ENCODE results near the gene PTPRZ1.

DNA sequence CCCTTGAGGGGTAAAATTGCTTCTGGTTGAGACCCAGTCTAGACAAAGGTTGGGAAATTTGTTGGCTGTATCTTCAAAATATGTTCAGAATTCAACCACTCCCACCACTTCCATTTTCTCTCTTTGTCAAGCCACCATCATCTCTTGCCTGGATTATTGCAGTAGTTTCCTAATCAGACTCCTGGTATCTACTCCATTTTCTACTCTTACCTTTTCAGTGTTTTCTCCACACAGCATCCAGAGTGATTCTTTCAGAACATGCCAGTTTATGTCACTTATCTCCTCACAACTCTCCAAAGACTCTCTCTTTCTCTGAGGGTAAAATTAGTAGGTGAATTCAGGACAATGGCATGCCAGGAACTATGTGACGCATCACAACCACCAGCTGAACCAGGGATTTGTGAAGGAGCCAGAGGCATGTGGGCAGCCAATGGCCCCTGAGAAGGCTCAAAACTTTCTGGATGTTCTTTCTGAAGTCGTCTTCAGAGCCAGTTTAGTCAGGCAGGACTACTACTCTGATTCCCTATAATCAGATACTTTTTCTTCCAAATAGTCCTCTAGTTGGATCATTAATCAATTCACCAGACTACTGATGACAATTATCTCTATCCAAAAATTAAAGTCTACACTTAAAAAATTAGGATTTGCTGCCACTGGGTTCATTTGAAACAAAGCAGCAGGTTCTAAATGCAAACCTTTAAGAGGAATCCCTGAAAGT, 55.8 kb upstream of the BMT2 start:
- PRO-cap: no peak

- PRO-cap: no peak
These were observed 972 bp upstream of the GPR85 start for GRCh38 chr7:113087593-113088005.

GRCh38 chr7:113593489-113594376, 325.1 kb downstream of the PPP1R3A start:
- PRO-cap: no peak

- PRO-cap: no peak
These were observed 175.9 kb downstream of the PPP1R3A start for GRCh38 chr7:113742790-113743516.

DNA sequence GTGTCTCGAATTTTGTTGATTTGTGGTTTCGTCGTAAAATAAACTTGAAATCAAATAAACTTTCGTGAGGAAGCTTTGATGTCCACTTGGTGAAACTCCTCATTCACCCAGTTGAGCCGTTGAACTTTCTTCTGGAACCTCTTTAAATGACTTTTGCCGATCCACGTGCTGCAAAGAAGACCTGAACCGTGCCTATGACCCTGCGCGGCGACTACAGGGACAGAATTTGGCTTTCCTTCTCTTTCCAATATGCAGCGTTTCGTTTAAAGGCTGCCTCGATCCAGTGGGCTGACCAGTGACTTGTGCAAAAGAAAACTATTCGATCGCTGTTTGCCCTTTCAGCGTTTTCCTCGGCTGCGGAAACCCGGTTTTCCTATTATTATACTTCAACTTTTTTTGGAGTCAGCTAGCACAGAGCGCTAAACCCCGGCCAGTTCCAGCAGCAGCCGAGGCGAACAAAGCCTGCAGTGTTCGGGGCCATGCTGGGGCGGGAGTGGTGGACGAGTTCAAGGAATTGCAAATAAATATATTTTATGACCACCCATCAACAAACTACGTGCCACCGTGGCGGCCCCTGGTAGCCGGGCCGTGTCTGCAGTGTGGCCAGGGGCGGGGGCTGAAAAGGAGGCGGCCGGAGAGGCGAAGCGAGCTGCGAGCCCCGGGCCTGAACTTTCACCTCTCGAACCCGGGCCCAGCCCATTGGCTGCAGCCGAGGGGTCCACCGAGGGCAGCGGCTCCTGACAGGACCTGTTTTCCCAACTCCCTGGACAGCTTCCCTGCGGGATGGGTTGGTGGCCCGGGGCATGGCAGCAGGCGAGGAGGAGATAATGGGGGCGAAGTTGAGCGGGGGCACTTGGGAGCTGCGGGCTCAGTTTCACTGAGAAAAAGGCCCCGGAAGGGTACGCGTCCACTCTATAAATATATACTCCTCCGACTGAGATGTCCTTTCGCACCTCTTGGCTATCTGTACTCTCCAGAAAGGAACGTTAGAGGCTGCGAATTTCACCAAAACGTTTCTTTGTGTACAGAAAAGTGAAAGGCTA, 164.3 kb upstream of the PPP1R3A start:
- PRO-cap: bidirectional peak, plus-strand start at position 699 of the sequence, minus-strand start at position 618 of the sequence

DNA sequence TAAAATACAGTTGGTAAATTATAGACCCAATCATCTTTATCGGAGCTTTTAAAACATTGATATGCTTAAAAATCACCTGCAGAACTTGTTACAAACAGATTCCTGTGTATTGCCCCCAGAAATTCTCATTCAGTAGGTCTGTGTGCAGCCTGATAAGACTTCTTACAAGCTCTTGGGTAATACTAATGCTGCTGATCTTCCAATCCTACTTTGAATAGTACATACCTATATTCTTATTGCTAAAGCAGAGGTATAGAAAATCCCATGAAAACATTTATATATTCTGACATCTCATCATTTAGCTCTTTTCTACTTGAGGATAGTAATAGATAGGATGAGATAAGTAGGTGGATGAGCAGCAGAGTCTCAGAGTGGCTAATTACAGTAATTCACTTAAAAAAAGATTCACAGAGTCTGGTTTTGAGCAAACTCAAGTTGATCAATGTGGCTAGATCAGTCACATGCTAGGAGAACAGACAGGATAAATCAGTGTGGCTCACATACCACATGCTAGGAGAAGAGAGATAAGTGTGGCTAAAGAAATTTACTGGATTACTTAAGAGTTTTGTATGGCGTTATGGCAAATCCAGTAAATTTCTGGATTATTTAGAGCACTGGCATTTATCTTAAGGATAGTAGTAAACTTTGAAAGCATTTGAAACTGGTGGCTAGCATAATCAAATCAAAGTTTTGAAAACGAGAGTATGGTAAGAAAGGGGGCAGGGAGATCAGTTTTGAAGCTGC, 201.1 kb upstream of the PPP1R3A start:
- PRO-cap: no peak

DNA sequence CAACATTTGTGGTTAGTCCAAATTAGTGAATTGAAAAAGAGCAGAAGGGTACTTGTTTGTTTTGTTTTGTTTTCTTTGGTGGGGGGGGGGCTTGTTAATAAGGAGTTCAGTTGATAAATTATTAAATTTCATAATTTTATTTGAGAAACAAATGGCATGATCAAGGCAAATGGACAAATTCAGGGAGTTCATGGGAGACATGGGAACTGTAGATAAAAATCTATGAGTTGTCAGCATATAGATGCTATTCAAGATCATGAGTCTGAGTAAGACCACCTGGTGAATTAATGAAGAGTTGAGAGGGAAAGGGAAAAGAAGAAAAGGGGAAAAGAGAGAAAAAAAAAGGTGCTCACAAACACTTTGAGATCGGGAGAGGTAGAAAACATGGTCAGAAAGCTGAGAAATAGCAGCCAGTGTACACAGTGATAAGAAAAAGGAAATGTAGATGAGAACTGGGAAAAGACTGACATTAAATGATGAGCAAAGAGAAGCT, 95.0 kb downstream of the FOXP2 start:
- PRO-cap: no peak

DNA sequence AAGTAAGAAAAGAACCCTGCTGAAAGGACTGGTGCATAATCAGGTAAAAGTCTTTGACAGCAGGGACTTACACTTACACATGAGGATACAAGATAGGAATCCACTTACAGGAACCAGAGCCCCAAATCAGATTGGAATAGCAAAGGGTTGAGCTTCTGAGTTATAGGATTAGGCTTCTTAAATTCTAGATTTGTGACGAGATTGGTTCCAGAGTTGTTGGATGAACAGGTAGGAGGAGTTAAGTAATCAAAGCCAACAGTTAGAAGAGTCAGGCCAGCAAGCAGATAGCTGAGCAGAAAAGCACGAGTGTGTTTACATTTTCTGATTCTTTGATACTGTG, 166.9 kb downstream of the MDFIC start:
- PRO-cap: no peak

DNA sequence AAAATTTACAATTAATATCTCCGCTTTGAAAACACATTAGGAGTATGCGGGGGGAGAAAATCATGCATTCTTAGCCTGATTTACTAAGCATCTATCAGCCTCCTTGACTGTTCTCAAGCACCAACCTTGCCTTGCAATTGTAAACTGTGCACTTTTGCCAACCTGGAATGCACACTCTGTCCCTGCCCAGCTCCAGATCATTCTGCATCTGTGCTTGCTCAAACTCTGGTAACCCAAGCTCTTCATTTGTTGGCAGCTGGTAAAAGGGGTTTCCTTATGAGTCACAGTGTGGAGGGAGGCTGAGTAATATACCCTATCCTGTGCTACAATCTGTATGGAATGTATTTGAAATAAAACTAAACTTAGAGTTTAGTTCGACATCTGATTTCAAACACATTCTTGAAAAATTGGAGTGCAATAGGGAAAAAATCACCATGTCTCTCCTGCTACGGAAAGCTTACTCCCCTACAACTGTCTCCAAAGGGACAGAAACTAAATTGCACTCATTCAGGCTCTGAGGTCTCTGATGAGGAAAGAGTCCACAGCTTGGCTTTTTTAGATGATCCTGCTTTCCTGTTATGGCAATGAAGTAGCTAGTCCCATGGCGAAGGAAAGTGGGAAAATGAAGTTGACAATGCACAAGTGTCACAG, 61.7 kb downstream of the TES start:
- PRO-cap: no peak

- PRO-cap: no peak
These were observed 129.8 kb downstream of the TES start for GRCh38 chr7:116340046-116340715.

GRCh38 chr7:116354494-116355770, 144.6 kb downstream of the TES start:
- PRO-cap: no peak

GRCh38 chr7:116499837-116500912, 637 bp downstream of the CAV2 start:
- PRO-cap: bidirectional peak, plus-strand start at chr7:116500625, minus-strand start at chr7:116500195

DNA sequence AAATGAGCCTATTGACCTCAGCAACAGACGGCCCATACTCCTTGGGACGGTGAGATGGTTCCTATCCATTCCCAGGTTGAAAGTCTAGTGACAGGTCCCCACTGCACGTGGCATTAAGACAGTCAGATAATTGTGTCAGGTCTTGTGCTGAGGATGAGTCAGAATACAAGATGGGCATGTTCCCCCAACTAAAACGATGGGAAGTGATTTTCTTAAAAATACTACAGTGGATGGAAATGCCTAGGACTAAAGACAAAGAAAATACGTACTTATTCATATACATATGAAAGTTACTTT, 2.1 kb downstream of the CAV1 start:
- PRO-cap: no peak

DNA sequence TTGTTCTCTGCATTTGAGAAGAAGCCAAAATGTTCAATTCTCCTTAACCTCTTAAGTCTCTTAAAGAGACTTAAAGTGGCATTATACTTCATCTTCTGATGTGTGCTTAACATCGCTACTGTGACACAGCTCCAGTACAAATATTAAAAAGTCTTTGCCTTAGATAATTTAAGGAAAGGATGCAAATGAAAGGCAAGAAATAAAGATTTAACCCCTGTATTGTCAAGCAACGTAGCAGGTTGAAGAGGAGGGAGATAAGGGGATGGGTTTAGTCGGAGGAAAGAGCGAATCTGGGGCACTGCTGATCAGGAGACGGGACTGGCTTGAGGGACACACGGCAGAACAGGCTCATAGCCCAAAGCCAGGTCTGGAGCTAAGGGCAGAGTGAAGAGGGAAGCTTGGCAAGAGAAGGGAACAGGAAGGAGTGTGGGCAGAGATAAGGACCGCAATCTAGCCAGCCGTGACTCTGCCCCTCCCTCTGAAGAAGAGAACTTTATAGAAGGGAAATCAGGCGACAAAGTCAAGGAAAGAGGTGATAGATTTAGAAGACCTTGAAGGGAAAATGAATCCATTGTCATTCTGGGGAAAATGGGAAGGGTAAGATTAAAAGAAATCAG, 67.5 kb downstream of the CAV1 start:
- PRO-cap: no peak

DNA sequence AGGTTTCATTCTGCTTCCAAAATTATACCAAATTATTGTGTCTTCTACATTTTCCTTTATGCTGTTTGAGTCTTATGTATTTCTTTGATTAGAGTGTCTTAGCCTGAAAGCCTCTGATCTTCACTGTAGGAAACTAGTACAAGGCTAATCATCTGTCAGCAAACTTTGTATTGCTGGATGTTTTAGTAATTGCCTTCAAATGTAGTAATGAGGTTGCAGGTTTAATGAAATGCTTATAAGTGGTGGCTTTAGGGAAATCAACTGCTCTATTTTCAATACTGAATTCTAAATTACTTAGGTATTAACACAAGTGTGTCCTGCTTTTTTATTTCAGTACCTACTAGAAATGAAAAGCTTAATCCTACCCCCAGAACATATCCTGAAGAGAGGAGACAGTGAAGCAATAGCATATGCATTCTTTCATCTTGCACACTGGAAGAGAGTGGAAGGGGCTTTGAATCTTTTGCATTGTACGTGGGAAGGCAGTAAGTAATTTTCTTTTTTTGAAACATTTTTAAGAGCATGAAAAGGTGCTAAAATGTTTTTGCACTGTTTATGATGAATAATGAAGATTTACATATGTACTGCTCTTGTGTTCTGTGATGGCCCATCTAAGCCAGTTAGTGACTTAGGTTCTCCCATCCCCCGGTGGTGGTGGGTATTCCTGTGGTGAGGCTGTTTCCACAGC, 113.3 kb downstream of the WNT2 start:
- PRO-cap: no peak

- PRO-cap: no peak
These were observed 99.6 kb downstream of the CTTNBP2 start for GRCh38 chr7:117773678-117773943.

GRCh38 chr7:121079353-121080547, 91.2 kb downstream of the CPED1 start:
- PRO-cap: no peak

DNA sequence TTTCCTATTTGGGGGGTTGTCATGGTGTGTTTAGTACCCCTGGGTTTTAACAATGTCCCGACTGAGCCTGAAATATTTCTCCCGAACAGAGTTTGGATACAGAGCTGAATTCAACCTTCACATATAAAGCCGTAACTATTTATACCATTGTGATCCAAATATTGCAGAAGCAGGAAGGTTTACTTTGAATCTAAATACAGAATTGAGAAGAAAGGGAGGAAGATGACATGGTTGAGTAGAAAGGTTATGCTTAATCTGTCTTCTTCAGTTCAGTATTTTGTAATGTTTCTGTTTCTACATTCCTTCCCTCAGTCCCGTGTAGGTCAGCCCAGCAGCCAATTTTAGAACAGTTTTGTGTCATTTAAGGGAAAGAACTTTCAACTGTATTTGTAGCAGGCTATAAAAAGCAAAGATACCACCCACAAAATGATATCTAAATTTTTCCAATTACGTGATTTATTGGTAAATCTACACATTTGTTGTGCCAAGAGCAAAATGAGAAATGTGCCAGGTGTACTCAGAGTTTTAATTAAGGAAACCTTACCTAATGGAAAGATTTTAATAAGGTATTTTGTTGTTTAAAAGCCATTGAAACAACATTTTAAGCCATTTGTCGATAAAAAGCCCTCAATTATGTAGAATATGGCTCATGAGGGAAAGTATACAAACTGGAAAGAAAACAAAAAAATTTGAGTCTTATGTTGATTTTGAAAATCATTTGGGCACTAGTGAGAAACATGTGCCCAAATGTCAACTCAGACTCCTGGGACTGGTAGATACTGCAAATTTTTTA, 97.5 kb downstream of the CPED1 start:
- PRO-cap: no peak

DNA sequence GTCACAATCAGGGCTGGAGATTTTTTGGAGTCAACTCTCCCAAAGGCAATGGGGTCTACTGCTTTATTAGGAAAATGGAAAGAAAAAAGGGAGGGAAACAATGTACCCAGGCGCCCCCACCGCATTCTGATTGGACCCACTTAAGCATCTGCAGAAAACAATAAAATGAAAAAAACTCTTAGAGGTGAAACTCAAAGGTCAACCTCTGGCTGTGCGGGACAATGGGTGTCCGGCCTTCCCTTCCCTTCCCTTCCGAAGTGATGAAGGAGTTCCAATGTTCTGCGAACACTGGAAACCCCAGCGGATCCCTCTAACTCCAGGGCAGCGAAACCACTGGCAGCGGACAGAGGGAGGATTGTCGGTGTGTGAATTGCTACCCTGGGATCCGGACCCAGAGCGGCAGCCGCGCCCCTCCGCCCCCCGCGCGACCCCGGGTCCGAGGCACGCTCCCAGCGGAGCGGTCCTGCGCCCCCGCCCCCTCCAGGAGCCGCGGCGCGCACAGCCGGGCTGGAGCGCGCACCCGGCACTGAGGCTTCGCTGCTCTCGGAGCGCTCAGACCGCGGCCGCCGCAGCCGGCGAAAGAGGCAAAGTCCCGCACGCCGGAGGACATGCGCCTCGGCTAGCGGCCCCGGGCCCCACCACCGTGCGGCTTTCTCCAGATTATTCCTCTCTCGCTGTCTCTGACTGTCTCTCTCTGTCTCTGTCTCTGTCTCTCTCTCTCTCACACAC, at the start of gene PTPRZ1:
TSS of gene PTPRZ1 (plus strand) at position 555 of the 729 bp plus-strand sequence.
- PRO-cap: bidirectional peak, plus-strand start at position 555 of the sequence, minus-strand start at position 357 of the sequence

GRCh38 chr7:122319759-122320607, 15.4 kb upstream of the FEZF1 start:
- PRO-cap: no peak